Umbilical cord (tissue), 2 donors: Measurements from ENCODE around the genes SLC5A5 and ARRDC2.

DNA sequence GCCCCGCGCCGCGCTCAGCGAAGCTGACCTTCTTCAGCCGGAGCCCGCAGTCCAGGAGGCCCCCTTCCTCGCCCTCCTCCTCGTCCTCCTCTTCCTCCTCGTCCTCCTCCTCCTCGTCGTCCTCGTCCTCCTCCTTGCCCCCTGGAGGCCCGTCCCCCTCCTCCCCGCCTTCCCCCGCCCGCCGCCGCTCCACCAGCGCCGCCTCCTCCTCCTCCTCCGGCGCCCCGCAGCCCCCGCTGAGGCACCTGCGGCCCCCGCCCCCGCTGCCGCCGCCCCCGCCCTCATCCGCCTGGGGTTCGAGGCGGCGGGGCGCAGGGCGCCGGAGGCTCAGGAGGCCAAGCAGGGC, 6.2 kb downstream of the ANO8 start:
- RAMPAGE, long total RNA, result no peak

- RAMPAGE, long total RNA, result no peak
Observed at GRCh38 chr19:17332721-17333335, 1.8 kb downstream of the ANO8 start.

DNA sequence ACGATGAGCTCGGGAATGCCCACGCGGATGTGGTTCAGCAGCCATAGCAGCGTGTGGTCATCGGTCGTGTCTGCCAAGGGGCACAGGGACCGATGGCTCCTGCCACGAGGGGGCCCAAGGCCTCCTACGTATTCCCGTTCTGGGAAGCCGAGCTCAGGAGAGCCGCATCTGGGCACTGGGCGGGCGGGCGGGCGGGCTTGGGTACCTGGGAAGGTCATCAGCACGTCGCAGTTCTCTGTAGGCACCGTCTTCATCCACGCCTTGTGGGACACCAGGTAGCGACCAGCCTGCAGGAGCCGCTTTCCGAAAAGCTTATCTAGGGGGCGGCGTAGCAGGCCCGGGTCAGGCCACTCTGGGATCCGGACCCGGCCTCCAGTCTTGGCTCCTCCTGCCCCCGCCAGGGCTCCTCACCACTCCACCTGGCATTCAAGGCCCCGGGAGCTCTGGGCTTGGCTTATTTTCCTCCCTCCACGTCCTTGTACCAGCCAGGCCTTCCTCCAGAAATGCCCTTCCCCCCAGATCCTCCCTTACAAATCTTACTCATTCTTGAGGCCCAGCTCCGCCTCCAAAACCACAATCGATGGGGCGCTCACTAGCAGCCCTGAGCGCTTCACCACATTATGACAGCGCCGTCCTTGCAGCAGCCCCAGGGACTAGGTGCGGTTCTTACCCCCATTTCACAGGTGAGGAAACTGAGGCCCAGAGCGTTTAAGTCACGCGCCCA, 1.0 kb downstream of the ANO8 start:
- RAMPAGE, long total RNA, result no peak

- RAMPAGE, long total RNA, result no peak
Observed at GRCh38 chr19:17511759-17512536, 499 bp downstream of the PGLS start.

GRCh38 chr19:17577837-17578280, 22.4 kb downstream of the COLGALT1 start:
- RAMPAGE, long total RNA, result no peak

- RAMPAGE, long total RNA, result no peak
Observed at GRCh38 chr19:17605603-17606967, 50.6 kb downstream of the COLGALT1 start.

DNA sequence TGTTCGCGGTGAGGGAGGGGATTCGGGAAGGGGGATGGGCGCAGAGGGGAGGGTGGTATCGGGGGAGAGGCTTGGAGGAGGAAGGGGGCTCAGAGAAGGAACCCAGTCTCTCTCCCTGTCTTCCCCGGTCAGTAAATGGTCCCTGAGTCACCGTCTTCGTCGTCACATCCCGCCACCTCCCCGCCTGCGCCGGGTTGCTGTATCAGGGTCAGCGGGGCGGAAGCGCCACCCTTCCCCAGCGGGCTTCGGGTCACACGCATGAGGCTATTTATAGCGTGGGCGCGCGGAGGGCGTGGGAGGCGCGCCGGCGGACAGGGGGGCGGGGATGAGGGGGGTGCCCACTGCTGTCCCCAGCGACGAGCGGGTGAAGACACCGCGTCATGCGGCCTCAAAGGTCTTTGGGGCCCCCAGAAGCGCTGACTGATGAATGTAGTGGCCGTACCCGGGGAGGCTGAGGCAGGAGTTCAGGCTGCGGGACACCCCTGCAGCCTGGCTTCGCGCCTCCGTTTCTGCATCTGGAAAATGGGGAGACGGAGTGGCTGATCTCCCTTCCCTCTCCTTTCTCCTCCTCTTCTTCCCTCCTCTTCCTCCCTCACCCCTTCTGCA, 7.9 kb downstream of the UNC13A start:
- RAMPAGE, long total RNA, result no peak

- RAMPAGE, long total RNA, result no peak
Observed at GRCh38 chr19:17830013-17830894, 8.9 kb upstream of the INSL3 start.

- RAMPAGE, long total RNA, result no peak
Observed at GRCh38 chr19:17871546-17872139, at the start of gene SLC5A5. TSS of gene SLC5A5 (plus strand) at chr19:17871945.

GRCh38 chr19:17883535-17884102, 11.9 kb downstream of the SLC5A5 start:
- RAMPAGE, long total RNA, result no peak

DNA sequence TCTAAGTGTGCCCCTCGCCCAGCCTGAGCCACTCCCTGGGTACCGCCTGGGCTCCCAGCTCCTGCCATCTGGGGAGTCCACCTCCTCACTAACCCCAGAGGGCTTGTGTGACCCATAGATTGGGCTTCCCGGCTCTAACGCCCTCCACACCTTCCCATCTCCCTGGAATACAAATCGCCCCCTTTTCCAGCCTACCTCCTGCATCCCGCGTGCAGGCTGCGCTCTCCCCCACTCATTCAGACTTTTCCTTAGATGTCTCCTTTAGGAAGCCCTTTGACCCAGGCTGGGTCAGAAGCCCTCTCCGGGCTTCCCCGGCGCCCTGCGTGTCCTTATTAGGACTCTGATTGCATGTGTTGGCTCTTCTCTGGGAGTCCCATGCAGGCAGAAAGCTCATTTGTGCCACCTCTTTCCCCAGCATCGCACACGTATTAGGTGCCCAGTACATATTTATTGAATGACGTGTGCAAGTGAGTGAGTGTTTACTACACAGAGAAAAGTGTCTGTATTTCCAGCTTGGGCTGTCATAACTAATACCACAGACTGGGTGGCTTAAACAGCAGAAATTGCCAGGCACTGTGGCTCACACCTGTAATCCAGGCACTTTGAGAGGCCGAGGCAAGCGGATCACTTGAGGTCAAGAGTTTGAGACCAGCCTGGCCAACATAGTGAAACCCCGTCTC, 803 bp downstream of the CCDC124 start:
- RAMPAGE, long total RNA, result no peak

GRCh38 chr19:17943204-17943705, 10.4 kb downstream of the CCDC124 start:
- RAMPAGE, long total RNA, result no peak

- RAMPAGE, long total RNA, result no peak
Observed at GRCh38 chr19:17953734-17954309, 13.1 kb upstream of the KCNN1 start.

- RAMPAGE, long total RNA, result no peak
Observed at GRCh38 chr19:18006758-18007571, 1.0 kb upstream of the ARRDC2 start.

GRCh38 chr19:18007572-18008691, at the start of gene ARRDC2:
TSS of gene ARRDC2 (plus strand) at chr19:18008170.
- RAMPAGE, long total RNA, result no peak

GRCh38 chr19:18010044-18010640, 2.2 kb downstream of the ARRDC2 start:
- RAMPAGE, long total RNA, result no peak

DNA sequence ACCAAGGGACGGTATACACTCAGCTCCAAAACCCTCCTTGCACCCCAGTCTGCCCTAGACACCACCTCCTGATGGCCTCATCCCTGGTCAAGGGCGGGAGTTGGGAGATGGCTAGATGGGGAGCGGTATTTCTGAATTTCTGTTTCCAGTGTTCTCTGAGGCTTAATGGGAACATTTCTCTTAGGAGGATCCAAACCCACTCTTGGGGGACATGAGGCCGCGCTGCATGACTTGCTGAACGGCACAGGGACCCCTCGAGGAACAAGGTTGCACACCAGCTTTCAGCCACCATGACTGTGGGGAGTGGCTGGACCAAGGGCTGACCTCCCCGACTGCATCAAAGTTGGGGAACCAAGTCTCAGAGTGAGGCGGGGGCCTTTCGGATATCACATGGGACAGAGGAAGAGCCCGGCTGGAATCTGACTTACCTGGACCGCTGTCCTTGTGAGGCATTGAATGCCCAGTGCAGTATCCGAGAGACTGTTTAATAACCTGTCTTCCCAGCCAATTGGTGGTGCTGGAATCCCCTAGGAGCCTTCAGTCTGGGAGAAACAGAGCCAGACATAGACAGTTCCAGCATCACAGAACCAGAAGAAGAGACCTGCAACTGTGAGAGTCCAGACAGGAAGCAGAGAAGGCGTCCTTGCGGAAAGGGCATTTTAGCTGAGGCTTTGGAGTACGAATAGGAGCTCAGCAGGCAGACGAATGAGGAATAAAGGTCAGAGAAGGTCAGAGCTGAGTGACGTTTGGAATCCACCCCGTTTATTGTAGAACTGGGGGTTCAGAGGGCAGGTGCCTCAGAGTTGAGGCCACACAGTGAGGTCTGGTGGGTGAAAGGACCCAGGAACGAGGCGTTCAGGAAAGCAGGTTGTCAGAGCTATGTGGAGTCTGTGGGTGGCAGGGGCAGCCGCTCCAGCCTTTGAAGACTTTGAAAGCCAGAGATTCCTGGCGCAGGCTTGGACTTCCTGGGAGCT, 5.0 kb downstream of the ARRDC2 start:
- RAMPAGE, long total RNA, result no peak

GRCh38 chr19:18109625-18110899, 12.5 kb downstream of the MAST3 start:
- RAMPAGE, long total RNA, result no peak

DNA sequence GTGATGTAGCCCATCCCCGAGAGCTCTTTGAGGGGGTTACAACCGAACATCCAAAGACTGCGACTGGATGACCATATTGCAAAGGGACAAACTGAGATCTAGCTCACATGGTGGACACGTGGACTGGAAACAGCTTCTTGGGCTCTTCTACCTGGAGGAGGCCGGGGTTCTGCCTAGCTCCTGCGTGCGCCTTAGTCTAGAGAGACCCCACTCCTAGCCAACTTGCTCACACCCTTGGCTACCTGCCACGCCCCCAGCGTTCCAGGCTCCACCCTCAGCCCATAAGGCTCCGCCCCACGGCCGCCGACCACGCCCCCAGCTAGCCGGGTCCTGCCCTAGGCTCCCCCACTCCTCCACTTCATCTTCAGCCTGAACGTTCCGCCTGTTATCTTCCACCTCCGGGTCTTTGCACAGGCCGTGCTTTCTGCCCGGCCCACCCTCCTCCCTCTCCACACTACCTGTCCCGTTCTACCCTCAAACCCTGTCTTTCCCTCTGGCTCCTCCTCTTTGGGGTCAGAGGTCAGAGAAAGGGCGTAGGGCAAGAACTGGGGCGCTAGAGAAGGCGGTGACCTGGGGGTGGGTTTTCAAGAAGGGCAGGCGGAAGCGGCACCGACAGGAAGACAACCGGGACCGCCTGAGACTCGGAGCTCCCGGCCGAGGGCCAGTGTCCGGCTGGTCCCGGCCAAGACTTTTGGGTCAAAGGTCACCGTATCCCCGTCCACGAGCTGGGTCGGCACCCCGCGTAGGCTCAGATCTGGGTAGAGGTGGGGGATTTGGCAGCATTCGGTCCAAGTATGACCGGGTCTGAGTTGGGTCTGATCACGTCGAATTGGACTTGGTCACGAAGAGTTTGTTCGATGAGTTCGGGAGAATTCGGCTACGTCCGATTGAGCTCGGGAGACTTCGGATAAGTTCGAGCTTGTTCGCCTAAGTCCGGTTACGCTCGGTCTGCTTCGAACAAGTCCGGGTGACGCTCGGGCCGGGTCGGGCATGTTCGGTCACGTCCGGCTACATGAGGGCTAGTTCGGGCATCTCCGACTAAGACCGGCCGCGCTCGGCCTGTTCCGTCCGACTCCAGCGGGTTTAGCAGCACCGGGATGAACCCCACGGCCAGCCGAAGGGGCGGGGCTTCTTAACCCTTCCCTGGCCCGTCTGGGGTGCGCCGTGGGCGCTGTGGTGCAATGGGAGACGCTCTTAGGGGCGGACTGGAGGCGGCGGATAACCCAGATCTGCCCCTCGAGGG, 2.2 kb downstream of the PDE4C start:
- RAMPAGE, long total RNA, result no peak

DNA sequence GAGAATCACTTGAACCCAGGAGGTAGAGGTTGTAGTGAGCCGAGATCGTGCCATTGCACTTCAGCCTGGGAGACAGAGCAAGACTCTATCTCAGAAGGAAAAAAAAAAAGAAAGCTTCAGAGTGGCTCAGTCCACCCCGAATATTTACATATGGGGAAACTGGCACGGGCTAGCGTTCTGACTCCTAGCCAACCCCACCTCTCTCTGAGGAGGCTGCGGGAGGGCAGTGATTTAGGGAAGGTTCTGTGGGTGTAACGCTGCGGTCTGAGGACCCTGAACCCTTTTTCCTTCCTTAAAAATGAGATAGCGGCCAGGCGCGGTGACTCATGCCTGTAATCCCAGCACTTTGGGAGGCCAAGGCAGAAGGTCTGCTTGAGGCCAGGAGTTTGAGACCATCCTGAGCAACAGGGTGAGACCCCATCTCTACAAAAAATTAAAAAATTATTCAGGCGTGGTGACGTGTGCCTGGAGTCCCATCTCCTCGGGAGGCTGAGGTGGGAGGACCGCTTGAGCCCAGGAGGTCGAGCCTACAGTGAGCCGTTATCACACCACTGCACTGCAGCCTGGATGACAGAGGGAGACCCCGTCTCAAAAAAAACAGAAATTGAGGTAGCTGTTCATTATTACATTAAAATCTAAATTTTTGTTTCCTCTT, 4.9 kb downstream of the LRRC25 start:
- RAMPAGE, long total RNA, result no peak